Spinal cord (tissue), 3 donors: ENCODE data around the gene LAS1L.

DNA sequence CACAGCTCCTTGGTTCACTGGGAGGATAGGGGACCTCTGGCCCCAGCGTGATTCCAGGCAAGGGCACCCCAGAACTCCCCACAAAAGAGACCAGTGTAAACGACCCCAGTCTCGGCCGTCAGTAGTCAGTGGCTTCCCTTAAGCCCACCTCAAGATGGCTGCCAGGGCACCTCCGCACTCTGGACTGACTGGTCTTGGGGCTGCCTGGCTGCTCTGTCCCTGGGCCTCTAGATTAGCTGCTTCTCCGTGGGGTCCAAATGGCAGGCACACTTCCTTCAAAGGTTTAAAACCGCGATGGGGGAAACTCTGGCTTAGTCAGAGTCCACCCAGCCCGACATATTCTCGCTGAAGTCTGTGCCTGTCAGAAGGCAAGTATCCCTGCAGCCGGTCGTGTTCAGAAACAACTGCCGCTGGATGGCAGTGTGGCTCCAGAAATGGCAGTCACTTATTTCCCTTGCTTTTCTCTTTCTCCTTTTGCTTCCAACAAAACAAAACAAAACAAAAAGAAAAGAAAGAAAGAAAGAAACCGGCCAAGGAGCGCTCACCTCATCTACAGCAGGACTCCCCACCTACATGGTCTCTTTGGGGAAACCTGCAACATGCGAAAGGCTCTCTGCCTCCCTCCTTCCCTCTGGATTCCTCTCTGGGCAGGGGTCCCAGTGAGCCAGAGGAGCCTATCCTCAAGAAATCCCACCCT, 74.4 kb downstream of the NBDY start:
- PRO-cap = no peak
- RAMPAGE, long total RNA = no peak

DNA sequence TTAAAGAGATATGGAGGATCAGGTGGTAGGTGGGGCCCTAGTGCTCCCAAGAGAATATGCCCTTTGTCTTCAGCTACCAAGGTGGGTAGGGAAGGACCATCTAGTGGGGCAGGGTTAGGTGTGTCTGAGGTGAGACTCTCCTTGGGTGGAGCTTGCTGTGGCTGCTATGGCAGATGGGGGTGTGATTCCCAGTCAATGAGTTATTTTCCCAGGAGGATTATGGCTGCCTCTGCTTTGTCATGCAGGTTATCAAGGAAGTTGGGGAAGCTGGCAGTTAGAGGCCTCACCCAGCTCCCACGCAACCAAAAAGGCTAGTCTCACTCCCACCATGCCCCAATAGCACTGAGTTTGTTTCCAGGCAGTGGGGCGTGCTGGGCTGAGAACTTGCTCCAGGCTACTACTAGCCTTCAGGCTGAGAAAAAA, 18.0 kb upstream of the SPIN2A start:
- PRO-cap = no peak
- RAMPAGE, long total RNA = no peak

DNA sequence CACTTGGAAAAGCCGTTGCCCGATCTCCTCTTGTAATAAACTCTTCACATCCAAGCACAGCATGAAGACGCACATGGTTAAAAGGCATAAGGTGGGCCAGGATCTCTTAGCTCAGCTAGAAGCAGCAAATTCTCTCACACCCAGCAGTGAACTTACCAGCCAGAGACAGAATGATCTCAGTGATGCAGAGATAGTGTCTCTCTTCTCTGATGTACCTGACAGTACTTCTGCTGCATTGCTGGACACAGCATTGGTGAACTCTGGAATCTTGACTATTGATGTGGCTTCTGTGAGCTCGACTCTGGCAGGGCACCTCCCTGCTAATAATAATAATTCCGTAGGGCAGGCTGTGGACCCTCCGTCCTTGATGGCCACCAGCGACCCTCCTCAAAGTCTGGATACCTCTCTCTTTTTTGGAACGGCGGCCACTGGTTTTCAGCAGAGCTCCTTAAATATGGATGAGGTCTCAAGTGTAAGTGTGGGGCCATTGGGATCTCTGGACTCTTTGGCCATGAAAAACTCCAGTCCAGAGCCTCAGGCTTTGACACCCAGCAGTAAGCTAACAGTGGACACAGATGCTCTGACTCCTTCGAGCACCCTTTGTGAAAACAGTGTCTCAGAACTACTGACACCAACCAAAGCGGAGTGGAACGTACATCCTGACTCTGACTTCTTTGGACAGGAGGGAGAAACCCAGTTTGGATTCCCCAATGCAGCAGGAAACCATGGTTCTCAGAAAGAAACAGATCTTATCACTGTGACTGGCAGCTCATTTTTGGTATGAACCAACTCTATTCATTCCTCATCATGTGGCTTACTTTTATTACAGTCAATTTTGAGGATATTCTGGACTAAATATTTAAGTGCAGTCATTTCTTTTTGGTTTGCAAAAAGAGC, 2.1 kb downstream of the ZXDB start:
- PRO-cap = no peak
- RAMPAGE, long total RNA = no peak

GRCh38 chrX:63655444-63655919, 129.5 kb downstream of the ARHGEF9 start:
- PRO-cap = no peak
- RAMPAGE, long total RNA = no peak

- PRO-cap = no peak
- RAMPAGE, long total RNA = no peak
These were observed 127.3 kb downstream of the ARHGEF9 start for GRCh38 chrX:63657705-63658188.

DNA sequence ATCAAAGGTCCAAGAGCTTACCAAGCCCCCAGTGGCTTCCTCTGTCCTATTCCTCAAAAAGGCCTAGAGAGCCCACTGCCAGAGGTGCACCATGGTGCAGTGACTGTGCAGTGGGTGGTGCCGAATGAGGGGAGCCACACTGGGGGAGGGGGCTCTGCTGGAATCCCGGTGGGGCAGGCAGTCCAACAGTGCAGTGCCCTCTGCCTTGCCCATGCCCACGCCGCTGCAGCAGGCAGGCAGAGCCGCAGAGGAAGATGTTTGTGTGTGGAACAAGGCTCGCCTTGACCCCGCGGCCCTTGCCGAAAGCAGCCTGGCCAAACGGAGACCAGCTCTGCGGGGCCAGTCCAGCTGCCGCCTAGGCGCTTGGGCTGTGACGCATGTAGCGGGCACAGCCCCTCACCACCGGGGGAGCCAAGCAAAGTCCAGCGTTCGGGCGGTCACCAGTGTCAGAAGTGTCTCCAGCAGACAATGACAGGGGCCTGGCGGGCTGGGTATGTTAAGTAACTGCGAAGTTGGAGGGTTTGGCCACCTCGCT, 1.4 kb downstream of the AMER1 start:
- PRO-cap = no peak
- RAMPAGE, long total RNA = no peak

DNA sequence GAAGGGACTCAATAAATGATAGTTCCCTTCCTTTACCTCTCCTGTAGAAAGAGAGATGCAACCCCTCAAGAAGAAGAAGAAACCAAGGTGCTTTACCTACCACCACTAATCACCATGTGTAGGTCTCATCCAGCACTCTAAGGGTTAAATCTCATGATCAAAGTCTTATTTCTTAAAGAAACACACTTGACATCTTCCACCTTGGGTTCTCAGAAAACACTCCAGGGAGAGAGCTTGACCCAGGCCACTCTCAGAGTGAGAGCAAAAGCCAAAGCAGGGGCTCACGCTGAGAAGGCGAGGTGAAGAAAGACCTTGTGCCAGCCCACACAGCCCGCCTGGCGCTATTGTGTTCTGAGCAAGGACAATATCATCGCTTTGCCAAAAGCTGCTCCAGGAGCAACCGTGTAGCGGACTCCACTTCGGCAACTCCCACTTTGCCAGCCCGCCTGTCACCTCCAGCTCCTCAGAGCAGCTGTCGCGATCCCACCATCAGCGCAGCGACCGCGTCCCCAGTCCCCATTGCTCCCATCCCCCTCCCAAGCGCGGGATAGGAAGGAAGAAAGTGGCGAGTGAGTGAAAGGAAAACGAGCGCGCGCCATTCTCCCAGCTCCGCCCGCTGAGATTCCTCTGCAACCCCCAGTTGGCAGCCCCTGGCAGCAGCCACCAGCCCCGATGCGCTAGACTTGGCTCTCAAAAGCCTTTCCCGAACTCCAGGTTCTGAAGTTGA, 856 bp downstream of the ZC4H2 start:
- PRO-cap = no peak
- RAMPAGE, long total RNA = no peak

GRCh38 chrX:65534374-65535266, at the start of gene LAS1L:
LAS1L (minus strand) TSS chrX:65534787.
- PRO-cap = no peak
- RAMPAGE, long total RNA = start-site peak on the minus strand at chrX:65534727-65534768, 92 and 33 reads in 2 replicates

GRCh38 chrX:65644748-65645265, 22.6 kb upstream of the MSN start:
- PRO-cap = no peak
- RAMPAGE, long total RNA = no peak

DNA sequence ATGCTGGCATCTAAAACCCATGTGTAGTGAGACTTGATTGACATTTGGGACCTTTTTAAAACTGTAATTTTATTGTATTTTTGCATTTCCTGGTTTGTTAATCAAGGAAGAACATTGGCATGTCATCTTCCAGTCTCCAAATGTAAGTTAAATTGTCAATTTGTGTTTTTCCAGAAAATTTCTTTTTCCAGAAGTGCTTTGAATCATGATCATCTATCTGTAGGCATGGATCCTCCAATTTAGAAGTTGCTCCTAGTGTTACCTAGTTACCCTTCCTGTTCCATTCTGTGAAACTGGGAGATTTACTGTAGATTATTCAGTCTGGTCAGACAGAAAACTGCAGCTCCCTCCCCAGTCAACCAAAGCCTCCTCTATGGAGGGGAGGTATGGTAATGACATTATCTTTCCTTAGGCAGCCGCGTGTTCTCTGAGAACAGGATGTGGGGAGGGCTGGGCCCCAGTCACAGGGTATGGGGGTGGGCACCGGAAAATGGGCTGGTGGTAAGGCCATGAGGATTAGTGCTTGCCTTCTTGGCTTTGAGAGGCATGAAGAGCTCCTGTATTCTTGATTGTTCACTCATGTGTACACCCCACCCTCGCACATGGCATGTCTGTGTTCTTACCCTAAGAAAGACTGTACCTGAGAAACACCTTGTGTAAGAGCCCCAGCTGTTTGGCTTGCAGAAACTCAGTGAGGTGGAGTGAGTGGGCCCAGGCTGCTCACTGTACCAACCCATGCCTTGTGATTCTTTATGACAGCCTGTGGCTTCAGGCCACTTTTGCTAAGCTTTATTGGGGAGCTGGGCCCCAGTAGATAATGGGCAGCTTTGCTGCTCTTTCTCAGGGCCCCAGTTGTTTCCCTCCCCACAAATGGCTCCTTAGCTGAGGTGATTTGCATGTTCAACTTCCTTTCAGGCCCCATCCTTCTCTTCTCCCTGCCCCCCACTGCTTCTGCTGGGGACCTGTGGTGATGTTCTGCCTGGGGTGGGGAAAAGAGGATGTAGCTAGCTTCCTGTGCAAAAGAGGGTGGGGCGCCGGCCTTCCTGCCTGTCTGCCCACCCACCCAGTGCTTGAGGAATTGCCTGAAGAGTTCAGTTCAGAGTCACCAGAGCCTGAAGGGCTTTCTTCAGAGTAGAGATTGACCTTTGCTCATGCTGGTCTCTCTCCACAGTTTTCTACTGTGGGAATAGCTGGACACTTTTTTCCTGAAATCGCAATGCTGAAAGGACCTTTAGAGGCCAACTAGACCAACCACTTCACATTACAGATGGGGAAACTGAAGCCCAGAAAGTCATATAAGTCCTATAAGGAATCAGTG, 30.6 kb downstream of the MSN start:
- PRO-cap = no peak
- RAMPAGE, long total RNA = no peak

GRCh38 chrX:65847420-65847926, 180.0 kb downstream of the MSN start:
- PRO-cap = no peak
- RAMPAGE, long total RNA = no peak

- PRO-cap = no peak
- RAMPAGE, long total RNA = no peak
These were observed 11.9 kb upstream of the VSIG4 start for GRCh38 chrX:66051763-66052179.

- PRO-cap = no peak
- RAMPAGE, long total RNA = no peak
These were observed 12.2 kb upstream of the VSIG4 start for GRCh38 chrX:66052196-66052434.

- PRO-cap = no peak
- RAMPAGE, long total RNA = no peak
These were observed 35.0 kb upstream of the VSIG4 start for GRCh38 chrX:66074708-66075416.

DNA sequence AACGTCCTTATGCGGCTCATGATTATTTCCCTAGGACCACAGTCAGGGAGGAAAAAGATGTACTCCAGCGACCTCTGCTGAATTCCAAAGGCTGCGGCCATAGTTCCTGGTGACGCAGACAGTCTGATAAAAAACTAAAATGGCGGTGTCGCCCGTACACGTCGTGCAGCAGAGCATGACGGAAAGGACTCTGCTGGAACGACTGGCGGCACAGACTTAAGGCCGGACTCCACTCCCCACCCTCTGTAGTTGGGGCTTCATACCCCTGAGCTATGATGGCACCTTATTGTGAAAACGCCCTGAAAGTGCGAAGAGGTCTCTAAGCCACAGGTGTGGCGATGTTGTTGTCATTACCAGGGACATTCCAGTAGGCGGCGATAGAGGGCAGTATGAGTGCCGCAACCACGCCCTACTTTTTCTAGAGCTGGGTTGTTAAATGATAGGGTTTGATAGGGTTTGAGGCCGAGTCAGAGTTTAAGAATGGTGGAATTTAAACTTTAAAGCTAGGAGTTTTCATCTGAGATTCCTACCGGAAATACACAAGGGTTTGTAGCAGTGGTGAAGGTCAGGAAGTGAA, 90.0 kb upstream of the EDA2R start:
- PRO-cap = no peak
- RAMPAGE, long total RNA = no peak

DNA sequence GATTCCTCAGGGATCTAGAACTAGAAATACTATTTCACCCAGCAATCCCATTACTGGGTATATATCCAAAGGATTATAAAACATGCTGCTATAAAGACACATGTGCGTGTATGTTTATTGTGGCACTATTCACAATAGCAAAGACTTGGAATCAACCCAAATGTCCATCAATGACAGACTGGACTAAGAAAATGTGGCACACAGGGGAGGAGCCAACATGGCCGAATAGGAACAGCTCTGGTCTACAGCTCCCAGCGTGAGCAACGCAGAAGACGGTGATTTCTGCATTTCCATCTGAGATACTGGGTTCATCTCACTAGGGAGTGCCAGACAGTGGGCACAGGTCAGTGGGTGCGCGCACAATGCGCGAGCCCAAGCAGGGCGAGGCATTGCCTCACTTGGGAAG, 303.7 kb upstream of the EDA2R start:
- PRO-cap = no peak
- RAMPAGE, long total RNA = no peak

GRCh38 chrX:67546757-67547353, 3.0 kb downstream of the AR start:
- PRO-cap = no peak
- RAMPAGE, long total RNA = no peak

DNA sequence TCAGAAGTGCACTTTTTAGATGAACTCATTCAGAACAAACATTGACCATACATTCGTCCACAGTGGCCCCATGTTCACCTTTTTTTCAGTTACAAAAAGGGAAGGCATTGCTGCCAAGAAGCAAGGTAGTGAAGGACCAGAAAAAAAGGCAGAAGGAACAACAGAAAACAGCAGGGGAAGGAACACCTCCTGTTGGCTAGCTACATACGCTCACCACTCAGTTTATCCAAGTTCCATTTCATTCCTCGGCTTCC, 10.1 kb upstream of the YIPF6 start:
- PRO-cap = no peak
- RAMPAGE, long total RNA = no peak

DNA sequence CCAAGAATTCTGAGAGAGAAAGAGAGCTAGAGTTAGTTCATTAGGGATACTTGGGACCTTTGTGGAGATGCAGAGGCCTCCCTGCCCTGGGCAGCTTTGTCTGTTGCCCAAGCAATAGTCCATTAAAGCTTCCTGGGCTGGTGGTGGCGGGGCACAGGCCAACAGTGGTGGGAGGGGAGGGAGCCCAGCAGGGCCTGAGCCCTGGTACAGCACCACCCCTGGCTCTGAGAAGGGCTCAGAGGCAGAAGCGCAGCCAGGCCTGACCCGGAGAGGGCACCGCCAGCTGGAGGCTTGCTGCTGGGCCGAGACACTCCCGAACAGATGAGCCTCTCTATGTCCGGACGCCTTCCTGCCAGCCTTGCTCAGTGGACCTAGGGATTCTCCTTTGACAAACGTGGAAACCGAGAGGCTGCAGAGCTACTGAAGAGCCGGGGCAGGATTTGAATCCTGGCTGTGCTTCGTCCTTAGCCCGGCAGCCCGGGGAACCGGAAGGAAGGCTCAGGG, 65.4 kb downstream of the EFNB1 start:
- PRO-cap = no peak
- RAMPAGE, long total RNA = no peak

- PRO-cap = no peak
- RAMPAGE, long total RNA = no peak
These were observed 34.8 kb downstream of the PJA1 start for GRCh38 chrX:69130369-69130879.